PFSK-1 (cell line): ENCODE measurements around the genes COL24A1, CLCA4 and GBP2.

- RRBS, result no CpG with 5 or more reads among the region's 38 CpGs
Measured at GRCh38 chr1:86155081-86155789, 1.3 kb downstream of the COL24A1 start.

DNA sequence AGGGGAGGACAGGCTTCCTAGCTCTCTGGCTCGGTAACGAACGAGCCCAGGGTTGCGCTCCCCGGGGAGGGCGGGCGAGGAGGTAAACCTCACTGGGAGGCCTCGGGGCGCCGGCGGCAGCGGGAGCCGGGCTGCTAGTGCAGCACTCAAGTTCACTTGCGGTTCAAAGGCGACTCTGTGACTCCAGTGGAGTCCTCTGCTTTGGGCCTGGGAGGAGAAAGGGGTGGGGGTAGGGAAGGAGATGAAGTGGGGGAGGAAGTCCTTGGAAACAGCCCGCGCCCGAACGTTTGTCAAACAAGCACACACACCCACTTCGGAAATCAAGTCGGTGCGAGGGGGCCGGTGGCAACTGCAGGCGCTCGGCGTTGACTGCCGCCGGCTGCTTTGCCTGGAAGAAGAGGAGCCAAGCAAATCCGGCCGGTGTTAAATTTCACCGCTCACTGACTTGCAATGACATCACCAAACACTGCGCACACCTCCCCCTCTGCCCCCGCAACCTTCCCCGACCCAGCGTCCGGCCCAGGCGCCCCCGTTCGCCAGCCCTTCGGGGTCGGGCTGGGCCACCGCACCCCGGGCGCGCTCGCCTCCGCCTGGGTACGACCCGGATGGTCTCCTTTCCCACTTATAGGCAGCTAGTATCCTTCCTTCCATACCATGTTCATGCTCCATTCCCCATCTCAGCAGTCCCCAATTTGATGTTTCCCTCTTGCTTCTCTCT is at the start of gene COL24A1:
Gene COL24A1, minus strand, starts transcription at position 188 of the 718 bp plus-strand sequence.
- RRBS, result 14% methylated on average over 25 of the region's 49 CpGs

DNA sequence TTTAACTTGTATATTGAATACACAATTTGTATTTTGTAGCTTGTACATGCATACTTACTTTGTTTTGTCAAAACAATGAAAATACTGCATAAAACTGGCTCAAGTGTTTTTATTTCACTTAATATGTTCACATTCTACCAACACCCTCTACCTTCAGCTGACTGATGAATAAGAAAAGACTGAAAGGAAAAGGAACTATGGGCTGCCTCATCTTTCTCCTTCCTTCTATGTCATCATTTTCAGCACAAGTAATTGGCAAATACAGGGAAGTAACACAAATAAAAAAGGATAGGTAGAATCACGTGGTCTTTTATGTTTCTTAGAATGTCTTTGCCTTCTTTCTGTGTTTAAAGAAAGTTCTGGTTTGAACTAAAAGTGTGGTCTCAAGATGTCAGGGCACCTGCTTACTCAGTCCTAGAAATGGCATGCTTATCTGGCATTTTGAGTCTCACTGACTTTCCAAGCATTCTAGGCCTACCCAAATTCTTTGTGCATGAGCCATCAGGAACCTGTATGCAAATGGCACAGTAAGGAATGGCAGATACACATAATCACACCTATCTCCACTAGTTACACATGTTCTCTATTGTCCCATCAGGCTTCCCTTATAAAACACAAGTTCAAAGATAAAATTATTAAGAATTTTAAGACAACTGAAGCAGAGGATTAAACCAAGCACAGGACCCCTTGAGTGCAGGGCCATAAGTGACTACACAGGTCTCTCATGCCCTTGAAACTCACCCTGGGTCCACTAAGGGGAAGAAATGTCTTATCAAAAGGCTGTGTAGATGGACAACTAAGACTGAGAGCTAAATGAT is 29.6 kb upstream of the CLCA4 start:
- RRBS, result no CpG with 5 or more reads among the region's 1 CpG

DNA sequence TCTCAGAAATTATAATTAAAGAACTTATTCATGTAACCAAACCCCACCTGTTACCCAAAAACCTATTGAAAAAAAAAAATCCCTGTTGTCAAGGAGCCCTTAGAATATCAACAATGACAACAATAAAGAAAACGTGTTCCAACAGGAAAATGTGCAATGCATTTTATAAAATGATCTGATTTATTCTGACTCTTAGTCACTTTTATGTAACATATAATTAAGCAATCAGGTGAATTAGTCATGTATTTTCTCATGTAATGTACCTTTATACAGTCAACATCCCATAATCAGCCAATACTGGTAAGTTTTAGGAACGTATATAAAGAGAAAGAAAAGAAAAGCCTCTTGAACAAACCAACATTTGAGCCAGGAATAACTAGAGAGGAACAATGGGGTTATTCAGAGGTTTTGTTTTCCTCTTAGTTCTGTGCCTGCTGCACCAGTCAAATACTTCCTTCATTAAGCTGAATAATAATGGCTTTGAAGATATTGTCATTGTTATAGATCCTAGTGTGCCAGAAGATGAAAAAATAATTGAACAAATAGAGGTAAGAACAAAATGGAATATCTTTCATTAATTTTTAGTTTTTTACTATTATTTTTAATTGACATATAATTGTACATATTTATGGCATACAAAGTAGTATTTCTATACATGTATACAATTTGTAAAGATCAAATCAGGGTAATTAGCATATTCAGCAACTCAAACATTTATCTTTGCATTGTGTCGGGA is at the start of gene CLCA4:
Gene CLCA4, plus strand, starts transcription at position 348 of the 736 bp plus-strand sequence.
- RRBS, result no CpG with 5 or more reads among the region's 3 CpGs

- RRBS, result no CpG with 5 or more reads among the region's 2 CpGs
Measured at GRCh38 chr1:86735738-86736197, 31.4 kb downstream of the SH3GLB1 start.

GRCh38 chr1:86746022-86746379 is 41.6 kb downstream of the SH3GLB1 start:
- RRBS, result no CpG with 5 or more reads among the region's 1 CpG

- RRBS, result 57% methylated on average over 4 of the region's 6 CpGs
Measured at GRCh38 chr1:86788874-86789264, 84.5 kb downstream of the SH3GLB1 start.

DNA sequence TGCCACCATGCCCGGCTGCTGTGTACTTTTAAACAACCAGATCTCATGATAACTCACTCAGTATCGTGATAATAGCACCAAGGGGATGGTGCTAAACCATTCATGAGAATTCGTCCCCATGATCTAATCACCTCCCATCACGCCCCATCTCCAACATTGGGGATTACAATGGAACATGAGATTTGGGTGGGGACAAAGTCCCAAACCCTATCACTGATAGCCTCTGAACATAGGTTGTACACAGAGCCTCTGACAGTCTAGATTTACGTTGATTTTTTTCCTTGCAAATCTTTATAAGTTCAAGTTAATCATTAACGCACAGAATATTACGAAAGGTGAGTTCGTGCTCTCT is 61.3 kb downstream of the SELENOF start:
- RRBS, result no CpG with 5 or more reads among the region's 8 CpGs

GRCh38 chr1:86853035-86853472 is 60.9 kb downstream of the SELENOF start:
- RRBS, result no CpG with 5 or more reads among the region's 1 CpG

DNA sequence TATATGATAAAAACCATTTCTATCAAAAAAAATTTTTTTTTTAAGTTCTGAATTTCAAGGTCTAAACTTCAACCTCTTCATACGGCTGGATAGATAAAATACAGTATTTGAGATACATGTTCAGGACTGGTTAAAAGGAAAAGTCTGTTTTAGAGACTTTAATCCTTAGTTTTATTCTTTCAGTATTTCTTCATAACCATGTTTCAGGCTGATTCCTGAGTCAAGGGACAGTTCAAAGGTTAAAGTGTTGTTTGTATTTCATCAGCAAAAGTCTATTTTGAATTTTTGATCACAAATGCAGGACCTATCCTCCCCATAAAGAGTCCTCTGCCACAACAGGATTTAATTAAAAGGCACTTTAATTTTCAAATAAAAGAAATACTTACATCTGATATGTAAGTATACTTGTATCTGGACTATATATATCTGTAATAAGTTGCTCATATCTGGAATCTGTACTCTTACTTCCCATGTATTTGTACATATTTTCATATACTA is 53.5 kb downstream of the SELENOF start:
- RRBS, result no CpG with 5 or more reads among the region's 1 CpG

DNA sequence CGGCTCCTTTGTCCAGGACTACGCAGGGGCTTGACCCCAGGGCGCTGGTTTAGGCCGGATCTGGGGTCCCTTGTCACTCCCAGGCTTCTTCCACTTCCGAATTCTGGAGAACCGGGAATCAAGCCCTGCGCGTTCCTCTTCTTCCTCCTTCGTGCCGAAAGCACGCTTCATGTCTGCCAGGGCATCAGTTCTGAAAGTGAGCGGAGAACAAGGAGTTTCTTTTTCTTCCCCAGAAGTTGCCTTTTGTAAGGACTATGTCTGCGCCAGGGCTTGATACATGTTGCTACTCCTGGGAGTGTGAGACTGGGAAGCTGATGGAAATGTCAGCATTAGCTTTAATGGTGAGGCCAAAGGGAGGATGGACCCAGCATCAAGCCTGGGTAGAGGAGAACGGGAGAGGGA is 196.0 kb upstream of the LMO4 start:
- RRBS, result 90% methylated on average over 6 of the region's 14 CpGs

- RRBS, result no CpG with 5 or more reads among the region's 3 CpGs
Measured at GRCh38 chr1:87134469-87134904, 194.2 kb upstream of the LMO4 start.

DNA sequence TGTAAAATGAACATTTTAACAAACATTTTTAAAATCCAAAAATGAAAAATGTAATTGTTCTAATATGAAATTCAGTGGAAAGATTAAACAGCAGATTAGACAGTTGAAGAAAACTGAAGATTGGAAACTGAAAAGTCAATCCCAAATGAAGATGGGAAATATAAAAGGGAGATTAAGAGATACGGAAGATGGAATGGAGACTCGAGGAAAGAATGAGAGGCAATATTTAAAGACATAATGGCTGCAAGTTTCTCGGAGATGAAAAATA is 53.8 kb downstream of the GTF2B start:
- RRBS, result no CpG with 5 or more reads among the region's 3 CpGs

- RRBS, result no CpG with 5 or more reads among the region's 1 CpG
Measured at GRCh38 chr1:88890364-88890693, 1.0 kb downstream of the GTF2B start.

- RRBS, result no CpG with 5 or more reads among the region's 6 CpGs
Measured at GRCh38 chr1:89125875-89126441, at the start of gene GBP2. Gene GBP2, minus strand, starts transcription at chr1:89126114.

DNA sequence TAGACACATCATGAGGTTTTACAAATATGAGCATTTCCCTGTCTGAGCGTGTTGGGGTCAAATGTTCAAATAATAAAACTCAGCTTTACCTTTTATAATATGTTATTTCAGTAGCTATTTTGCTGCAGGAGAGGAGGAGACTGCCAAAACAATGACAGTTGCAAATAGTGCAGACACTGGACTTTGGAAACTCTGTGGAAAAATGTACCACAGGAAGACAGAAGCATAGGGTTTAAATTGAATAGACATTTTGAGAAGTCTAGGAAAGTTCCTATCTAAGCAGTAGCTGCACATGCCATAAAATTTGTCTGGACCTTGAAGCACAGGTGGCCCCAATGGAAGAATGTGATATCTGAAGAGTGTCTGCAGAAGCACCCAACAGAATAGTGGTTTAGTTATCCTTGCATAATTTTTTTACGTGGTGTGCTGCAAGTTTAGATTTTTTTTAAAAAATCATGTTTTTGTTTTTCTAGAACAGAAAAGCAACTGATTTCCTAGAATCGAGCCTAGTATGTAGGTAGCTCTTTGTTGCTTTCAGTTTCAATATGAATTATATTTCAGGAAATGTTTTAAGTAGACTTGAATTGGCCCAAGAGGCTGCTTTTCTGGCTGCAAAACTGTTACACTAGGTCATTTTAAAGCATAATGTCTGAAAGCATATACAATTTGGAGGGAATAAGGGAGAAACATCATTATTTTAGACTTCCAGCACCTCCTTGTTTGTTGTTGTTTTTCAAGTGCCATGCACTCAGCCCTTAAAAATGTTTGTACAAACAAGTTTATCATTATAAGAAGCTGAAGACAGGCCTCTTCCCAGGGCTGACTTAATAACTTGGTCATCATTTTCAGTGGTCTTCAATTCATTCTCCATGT is 14.1 kb upstream of the GBP5 start:
- RRBS, result no CpG with 5 or more reads among the region's 3 CpGs

GRCh38 chr1:89453233-89453730 is 71.3 kb upstream of the LRRC8B start:
- RRBS, result no CpG with 5 or more reads among the region's 2 CpGs

GRCh38 chr1:89583165-89583966 is 49.6 kb upstream of the LRRC8C start:
- RRBS, result no CpG with 5 or more reads among the region's 8 CpGs

DNA sequence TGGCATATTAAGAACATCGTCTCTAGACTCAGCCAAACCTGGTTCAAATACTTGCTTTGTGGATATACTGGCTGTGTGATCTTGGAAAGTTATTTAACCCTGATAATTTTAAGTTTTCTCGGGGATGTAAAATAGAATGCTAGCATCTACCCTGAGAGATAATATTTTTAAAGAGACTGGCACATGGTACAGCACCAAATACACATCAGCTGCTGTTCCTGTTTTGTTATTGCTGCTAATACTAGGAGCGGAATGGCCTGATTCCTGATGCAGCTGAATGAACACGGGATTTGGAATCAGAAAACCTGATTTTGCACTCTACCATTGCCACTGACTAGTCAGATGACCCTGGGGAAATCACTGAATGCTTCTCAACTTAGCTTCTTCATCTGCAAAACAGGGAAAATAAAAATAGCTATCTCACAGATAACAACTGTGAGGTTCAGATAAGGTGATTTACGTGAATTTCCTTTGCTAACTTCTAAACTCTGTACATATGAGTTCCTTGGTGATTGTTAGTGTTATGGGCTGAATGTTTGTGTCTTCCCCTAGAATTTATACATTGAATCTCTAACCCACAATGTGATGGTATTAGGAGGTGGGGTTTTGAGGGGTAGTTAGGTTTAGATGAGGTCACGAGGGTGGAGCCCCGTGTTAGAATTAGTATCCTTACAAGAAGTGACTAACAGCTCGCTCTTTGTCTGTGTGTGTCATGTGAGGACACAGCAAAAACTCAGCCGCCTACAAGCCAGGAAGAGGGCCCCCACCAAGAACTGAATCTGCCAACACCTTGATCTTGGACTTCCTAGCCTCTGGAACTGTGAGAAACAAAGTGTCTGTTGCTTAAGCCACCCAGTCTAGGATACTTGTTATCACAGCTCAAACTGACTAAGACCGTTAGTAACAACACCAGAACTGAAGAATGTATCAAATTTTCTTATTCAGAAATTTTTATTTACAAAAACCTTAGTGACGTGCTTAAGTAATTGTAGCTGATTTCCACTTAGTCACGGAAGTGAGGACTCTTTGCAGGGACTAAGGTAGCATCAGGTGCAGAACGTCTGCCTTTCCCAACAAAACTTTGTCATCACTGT is 24.8 kb upstream of the LRRC8C start:
- RRBS, result no CpG with 5 or more reads among the region's 13 CpGs

DNA sequence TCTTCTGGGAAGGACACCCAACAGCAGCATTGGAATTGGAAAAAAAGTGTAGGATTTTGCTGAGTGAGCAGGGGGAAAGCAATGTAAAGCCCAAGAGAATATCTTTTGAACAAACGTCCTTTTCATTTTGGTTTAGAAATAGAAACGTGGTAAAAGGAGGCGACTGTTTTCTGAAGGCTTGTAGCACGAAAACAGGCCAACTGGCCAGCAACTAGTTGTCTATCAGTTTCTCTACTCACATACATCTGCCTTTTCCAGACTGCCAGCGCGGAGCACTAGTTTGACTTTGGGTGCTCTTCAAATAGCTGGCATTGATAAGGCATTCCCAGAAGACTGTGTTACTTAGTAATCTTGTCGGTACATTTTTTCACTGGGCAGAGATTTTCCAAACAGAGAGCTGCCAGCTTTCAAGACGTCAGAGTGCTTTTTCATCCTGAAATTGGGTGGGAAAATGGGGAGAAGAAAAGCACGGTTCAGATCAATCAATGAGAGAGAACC is 1.1 kb upstream of the LRRC8C start:
- RRBS, result no CpG with 5 or more reads among the region's 9 CpGs